Skin of body (tissue), 2 donors: ENCODE results near the gene PACC1.

- RAMPAGE, long total RNA = no peak
Observed at GRCh38 chr1:212186382-212186921, 98.8 kb upstream of the PPP2R5A start.

DNA sequence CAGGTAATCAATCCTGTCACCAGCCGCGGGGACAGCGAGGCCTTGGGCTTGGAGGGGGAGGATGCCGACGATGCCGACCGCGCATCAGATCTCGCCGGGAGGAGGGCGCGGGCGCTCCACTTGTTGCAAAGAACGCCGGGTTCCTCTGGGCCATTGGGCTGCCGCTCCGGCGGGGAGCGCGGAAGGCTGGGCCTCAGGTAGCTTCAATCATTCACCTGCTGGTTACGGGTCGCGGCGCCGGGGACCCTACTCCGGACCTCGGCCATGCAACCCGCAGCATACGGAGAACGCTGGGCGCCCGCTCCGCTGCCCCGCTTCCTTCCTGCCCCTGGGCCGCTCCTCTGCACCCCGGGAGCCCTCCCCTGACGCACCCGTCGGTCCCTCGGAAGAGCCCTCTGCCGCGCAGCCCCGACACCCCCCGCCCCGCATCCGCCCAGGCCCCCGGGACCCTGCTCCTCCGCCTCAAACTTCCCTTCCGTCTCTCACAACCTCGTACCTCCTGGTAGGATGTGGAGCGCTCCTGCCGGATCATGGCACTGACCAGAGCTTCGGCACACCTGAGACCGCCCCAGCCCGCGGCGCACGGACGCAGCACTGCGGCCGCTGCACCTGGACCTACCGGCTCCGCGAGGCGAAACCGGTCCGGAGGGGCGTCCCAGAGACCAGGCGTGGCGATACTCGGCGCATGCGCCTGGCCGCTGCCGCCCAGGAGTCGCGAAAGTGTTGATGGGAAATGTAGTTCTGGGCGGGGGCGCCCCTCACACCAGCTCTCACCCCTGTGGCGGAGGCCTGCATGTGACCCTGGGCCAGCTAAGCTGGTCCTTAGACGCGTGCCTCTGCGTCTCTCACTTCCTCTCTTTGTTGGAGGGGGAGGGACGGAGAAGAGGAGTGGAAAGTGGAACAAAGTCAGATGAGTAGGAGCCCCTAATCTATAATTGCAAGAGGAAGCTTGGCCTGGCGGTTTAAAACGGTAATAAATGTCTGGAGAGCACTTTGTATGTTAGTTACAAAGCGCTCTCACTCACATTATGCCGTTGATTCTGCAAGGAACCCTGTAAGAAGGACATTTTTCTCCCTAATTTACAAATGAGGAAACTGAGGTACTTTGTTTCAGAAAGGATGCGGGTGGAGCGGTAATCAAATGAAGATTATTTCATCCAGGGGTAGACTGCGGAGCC is at the start of gene PACC1:
TSS of gene PACC1 (minus strand) at position 661 of the 1,178 bp plus-strand sequence.
- RAMPAGE, long total RNA = no peak

DNA sequence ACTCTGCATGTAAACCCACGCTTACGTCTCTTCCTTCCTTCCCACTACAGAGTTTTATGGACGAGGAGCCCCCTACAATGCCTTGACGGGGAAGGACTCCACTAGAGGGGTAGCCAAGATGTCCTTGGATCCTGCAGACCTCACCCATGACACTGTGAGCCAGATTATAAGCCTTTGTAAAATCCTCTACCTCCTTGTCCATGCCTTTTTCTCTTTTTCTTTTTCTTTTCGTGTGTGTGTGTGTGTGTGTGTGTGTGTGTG is 11.5 kb downstream of the NENF start:
- RAMPAGE, long total RNA = no peak

GRCh38 chr1:212482951-212483248 is 50.2 kb downstream of the NENF start:
- RAMPAGE, long total RNA = no peak

- RAMPAGE, long total RNA = no peak
Observed at GRCh38 chr1:212545711-212546493, 62.7 kb upstream of the ATF3 start.

DNA sequence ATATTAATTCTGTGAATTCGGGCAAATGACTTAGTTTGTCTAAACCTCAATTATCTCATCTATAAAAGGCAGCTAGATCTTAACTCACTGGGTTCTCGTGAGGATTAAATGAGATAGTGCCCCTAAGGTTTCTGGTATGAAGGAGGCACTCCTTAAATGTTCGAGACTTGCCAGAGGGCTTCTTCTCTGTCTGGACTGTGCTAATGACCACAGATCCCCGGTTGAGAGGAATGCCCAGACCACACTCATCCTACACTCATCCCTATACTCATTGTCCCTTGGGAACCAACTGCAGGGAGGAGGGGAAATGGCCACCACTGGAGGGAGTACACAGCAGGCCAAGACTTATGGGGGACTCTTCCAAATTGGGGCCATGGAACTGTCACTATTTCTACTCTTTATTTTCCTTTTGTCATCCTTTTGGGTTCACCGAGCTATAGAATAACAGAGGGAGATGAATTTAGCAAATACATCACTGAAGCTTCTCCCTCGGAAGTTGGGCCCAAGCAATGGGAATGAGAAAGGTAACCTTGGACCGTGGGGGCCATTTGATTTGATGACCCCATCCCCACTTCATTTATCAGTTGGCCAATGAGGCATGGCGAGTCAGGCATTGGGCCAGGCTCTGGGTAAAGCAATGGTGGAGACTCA is 5.0 kb downstream of the ATF3 start:
- RAMPAGE, long total RNA = no peak

- RAMPAGE, long total RNA = no peak
Observed at GRCh38 chr1:212615300-212615640, 6.7 kb downstream of the ATF3 start.

DNA sequence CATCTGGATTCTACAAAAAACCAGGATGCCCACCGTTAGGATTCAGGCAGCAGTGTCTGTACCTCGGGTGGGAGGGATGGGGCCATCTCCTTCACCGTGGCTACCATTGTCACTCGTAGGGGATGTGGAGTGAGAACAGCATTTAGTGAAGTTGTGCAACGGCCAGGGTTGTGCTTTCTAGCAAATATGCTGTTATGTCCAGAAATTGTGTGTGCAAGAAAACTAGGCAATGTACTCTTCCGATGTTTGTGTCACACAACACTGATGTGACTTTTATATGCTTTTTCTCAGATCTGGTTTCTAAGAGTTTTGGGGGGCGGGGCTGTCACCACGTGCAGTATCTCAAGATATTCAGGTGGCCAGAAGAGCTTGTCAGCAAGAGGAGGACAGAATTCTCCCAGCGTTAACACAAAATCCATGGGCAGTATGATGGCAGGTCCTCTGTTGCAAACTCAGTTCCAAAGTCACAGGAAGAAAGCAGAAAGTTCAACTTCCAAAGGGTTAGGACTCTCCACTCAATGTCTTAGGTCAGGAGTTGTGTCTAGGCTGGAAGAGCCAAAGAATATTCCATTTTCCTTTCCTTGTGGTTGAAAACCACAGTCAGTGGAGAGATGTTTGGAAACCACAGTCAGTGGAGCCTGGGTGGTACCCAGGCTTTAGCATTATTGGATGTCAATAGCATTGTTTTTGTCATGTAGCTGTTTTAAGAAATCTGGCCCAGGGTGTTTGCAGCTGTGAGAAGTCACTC is 4.3 kb upstream of the GARIN4 start:
- RAMPAGE, long total RNA = no peak

DNA sequence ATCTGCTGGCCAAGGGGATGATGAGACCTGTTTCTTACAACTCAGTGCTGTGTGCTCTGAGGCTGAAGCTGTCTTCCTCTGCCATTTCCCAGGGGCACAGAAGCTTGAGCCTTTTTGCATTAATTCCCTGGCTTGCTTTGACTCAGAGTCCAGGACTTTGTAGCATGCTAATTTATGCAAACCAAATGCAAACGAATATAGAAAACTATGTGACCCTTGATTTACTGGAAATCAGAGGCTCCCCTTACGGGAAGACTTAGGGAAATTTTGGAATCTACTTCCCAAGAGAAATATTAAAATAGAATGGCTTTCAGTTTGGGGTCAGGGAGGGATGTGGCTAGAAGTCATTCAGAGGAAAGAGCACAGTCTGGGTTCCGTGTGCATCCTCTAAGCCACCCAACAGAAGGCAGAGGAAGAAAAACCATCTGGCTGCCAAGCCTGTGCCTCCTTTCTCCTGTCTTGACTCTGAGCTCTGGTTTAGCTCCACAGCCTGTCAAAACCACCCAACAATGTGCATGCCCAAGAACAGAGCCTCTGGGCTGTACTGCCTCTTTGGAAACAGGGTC is 14.2 kb downstream of the GARIN4 start:
- RAMPAGE, long total RNA = no peak

- RAMPAGE, long total RNA = no peak
Observed at GRCh38 chr1:212639079-212639336, 14.7 kb downstream of the GARIN4 start.

- RAMPAGE, long total RNA = no peak
Observed at GRCh38 chr1:212646508-212647064, 22.3 kb downstream of the GARIN4 start.

DNA sequence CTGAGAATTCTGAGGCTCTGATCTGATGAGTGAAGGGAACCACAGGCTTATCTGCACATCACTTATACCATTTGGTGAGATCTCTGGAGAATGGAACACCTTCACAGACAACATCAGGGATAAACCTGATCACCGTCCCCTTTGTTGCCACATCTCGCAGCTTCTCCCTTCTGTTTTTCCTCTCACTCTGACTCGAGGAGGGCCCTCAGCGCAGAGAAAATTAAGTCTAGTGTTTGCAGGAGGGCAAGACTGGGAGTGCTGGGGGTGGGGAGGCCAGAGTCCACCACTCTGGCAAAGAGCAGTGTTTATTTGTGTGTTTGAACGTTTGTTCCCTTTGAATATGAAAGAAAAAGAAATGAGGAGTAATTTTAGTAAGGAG is 29.0 kb upstream of the BATF3 start:
- RAMPAGE, long total RNA = no peak

- RAMPAGE, long total RNA = no peak
Observed at GRCh38 chr1:212909799-212910293, 40.5 kb upstream of the VASH2 start.

DNA sequence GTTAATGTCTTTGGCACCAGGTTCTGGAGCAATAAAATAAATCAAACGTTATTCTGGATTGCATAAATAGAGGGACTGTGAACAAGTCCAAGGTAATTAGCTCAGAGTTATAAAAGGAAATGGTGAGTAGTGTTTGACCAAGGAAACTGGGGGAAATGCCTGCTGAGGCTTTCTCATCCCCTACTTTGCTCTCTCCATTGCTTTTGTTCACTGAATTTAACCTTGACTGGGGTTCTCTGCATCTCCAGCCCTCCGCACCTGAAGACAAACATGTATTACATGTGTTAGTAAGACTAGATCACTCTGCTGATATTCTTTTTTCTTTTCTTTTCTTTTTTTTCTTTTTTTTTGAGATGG is 329.2 kb upstream of the PROX1 start:
- RAMPAGE, long total RNA = no peak

DNA sequence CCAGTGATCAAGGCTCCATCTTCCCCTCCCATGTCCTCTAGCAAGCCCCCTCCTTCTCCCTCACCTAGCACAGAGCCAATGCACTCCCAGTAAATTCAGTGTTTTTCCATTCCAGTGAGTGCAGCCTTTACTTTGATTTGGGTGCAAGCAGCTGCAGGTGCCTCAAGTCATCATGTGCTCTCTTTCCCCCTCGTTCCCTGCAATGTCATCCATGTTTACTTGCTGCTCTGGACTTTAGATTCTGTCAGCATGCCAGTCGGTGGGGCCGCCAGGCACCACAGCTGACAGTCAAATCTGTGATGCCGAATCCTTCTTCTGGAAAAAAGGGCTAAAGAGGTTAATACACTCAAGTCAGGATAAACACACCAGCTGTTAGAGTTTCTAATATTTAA is 228.0 kb upstream of the PROX1 start:
- RAMPAGE, long total RNA = no peak

GRCh38 chr1:213990716-213990844 is 2.8 kb downstream of the PROX1 start:
- RAMPAGE, long total RNA = no peak

- RAMPAGE, long total RNA = no peak
Observed at GRCh38 chr1:214278730-214279254, 2.2 kb upstream of the SMYD2 start.

- RAMPAGE, long total RNA = no peak
Observed at GRCh38 chr1:214316415-214317168, 35.6 kb downstream of the SMYD2 start.

GRCh38 chr1:214427733-214428403 is 123.5 kb downstream of the PTPN14 start:
- RAMPAGE, long total RNA = no peak

DNA sequence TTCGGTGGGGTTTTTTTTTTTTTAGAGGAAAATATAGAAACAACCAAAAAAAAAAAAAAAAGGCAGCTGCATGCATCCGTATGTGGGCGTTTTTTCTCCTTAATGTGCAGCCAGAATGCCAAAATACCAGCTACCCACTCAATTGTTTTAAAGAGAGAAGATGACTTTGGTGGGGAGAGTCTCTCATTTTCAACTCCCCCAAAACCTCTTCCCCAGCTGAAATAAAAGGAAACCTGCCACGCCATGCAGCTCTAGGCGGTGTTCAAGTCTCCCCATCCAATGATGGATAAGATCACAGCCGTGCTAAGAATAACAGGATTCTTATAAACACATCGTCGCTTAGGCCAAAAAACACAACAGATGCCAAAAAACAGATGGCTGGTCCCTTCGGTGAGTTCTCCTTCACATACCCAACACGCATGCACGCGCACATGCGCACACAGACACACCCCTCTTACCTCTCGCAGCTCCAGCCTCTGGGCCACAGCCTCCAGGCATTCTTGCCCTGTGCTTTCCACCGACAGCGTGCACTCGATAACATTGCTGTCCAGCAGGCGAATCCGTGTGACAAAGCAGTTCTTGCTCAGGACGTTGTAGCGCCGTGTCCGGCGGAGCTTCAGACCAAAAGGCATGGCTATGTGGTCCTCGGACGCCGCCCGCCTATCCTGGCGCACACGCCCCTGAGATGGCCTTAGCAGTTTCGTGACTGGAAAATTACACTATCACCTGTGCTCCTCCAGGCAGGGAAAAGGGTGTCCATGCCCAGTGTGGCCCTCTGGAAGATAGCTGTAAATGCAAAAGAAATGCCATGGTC is 87.0 kb downstream of the PTPN14 start:
- RAMPAGE, long total RNA = no peak